Metanephros (tissue), 2 donors: ENCODE data around the genes OR11H6, OR11H4, CCNB1IP1, RNASE3, RNASE7 and RNASE8.

DNA sequence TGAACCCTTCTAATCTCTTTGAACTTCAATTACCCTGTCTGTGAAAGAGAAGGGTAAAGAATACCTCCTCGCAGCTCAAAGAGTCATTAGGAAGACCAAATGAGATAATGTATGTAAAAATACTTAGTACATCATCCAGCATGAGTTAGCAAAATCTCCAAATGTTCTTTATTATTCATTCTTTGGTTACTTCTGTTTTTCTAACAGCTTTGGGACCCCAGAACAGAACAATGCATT is at the start of gene OR11H6:
Gene OR11H6 (plus strand): TSS at position 162 of the 237 bp plus-strand sequence.
- RAMPAGE, long total RNA, result no peak

DNA sequence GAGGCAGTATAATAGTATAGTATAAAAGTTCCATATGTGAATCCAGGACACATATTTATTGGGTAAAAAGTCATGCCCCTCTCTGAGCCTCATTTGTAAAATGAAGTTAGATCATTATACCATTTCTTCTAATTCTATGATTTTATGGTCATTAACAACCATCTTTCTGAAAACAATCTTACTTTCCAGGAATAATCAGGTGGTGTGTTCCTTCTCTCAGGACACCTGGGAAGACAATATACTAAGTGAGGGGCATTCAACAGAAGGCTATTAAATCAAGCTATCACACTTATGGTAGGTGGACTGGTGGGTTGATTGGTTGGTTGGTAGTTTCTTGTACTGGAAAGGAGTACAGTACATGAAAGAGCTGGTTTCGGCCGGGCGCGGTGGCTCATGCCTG is at the start of gene OR11H4:
Gene OR11H4 (plus strand): TSS at position 249 of the 400 bp plus-strand sequence.
- RAMPAGE, long total RNA, result no peak

DNA sequence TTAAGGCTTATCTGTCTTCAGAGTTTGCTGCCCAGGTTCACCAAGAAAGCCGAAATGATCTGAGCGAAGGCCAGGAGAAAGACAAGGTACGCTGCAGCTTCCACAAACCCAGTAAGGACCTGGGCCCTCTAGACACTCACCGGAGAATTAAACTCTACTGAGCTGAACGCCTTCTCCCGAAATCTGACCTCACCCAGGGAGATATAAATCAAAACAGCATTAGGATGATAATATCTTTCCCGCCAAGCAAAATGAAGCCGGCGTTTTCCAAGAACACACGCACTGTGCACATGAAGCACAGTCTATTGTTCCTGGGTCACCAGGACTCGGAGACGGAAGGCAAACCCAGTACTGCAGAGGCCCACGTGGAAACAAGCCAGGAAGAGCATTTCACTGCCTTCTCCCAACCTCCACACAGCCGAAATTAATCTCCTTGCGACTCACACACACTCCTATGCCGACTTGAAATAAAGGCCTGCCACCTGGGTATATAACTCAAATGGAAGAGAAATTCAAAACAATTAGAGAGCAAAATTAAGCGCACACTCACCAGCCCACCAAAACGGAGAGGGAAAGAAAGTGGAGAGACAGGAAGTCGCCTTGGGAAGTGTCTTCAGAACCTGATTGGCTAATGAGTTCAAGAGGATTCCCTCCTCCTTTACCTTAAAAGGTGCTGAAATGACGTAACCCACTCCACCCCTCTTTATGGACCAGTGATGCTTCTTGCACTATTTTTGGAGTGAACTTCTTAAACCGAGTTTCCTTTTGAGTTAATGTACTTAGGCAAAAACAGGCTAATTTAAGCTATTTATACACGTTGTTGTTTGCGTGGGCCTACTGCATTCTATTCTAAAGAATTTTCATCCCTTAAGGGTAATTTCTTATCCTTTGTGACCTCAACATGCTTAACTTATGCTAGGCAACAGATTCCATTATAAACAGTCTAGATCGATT is at the start of gene CCNB1IP1:
Gene CCNB1IP1 (minus strand): TSS at position 576 of the 954 bp plus-strand sequence.
- RAMPAGE, long total RNA, result no peak

GRCh38 chr14:20343921-20344159 is 405 bp downstream of the PARP2 start:
- RAMPAGE, long total RNA, result no peak

GRCh38 chr14:20457142-20457740 is 2.2 kb downstream of the APEX1 start:
- RAMPAGE, long total RNA, result no peak

DNA sequence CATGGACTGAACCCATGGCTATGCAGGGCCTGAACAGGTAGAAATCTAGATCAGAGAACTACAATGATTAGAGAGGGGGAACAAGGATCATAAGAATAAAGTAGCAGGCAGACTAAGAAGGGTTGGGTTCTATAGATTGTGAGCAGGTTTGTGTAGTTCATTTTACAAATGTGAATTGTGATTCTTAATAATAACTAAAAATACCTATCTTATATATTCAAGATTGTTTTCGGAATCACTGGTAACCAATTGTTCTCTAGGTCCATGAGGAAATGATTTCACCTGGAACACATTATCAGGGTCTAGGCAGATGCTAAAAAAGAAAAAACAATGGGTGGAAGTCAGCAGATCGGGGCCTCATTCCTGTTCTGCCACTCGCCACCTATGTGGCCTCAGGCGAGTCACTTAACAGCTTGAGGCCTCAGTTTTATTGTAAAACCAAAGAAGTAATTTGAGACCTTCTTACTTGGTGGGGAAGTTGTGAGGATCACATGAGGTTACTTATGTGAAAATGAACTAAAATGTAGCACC is 29.8 kb downstream of the PNP start:
- RAMPAGE, long total RNA, result no peak

GRCh38 chr14:20516873-20517205 is 47.6 kb downstream of the PNP start:
- RAMPAGE, long total RNA, result no peak

GRCh38 chr14:20706586-20707442 is 18.2 kb downstream of the ANG start:
- RAMPAGE, long total RNA, result no peak

GRCh38 chr14:20891316-20891641 is at the start of gene RNASE3:
Gene RNASE3, plus strand, starts transcription at chr14:20891385.
- RAMPAGE, long total RNA, result no peak

DNA sequence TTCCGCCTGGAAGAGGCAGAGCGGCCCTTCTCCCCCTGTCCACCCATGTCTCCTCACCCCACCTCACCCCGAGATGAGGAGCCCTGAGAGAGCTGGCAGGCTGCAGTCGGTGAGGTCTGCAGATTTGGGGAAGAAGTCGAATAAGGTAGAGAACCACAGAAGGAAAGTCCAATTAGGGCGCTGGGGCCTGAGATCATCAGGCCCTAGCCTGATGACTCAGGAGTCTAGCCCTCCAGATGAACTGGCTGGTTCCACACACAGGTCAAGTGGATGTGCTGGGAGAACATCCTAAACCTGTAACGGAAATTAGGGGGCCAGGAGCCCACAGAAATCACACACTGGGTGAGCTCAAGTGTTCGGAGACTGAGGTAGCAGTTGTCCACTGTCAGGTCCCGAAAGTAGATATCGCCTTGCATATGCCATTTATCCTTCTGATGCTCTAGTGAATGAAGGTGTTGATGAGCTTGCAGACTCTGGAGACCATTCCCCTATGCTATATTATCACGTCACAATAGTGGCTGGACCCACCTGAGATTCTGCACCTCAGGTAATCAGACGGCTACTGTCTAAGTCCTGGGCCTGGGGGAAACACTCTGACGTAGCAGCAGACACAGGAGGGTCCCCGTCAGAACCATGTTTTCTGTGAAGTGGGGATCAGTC is 930 bp upstream of the METTL17 start:
- RAMPAGE, long total RNA, result no peak

GRCh38 chr14:21023848-21024514 is 880 bp downstream of the NDRG2 start:
- RAMPAGE, long total RNA, result start-site peak on the plus strand at chr14:21023958-21024217, 18 and 5 reads in 2 replicates

DNA sequence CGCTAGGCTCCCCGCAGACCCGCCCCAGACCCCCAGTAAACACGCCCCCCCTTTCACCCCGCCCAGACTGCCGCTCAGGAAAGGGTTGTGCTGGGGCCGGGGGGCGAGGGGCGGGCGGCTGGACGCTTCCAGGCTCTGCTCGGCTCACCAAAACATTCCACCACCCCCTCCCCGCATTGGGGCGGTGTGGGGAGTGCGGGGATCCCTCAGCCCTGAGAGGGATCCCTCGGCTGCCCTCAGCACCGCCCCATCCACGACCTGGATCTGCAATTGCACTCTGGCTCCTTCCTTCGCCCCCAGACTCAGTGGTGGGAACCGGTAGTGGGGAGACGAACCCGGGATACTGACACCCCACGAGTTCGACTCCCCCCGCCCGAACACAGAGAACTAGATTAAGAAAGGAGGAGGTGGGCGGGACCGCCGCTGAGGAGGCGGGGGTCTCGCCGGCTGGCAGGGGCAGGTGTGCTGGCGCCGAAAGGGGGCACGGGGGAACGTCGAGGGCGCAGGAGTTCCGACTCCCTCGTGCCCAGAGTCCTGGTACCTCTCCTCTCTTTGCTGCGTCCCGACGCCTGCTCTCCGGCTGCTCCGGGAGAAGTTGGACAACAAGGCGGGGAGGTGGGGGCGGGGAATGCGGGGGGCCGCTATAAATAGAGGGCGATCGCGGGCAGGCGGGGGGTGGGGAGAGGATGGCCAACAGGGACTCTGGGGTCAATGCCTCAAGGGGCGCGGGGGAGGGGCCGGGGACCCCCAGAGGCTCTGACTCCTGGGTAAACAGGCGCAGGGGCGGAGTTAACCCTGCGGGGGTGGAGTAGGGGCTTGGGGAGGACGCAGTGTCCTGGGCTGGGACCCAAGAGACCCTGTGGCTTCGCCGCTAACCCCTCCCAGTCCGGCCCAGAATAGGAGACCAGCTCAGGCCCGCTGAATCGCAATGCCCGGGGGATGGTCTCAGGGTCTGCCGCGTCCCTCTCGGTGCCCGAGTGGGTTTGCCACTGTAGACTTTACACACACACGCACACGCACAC is 586 bp upstream of the NDRG2 start:
- RAMPAGE, long total RNA, result start-site peak on the minus strand centred at position 586 of the sequence, 32 bp wide, 189 and 125 reads in 2 replicates

- RAMPAGE, long total RNA, result no peak
These were observed 592 bp downstream of the RNASE13 start for GRCh38 chr14:21034011-21034419.

DNA sequence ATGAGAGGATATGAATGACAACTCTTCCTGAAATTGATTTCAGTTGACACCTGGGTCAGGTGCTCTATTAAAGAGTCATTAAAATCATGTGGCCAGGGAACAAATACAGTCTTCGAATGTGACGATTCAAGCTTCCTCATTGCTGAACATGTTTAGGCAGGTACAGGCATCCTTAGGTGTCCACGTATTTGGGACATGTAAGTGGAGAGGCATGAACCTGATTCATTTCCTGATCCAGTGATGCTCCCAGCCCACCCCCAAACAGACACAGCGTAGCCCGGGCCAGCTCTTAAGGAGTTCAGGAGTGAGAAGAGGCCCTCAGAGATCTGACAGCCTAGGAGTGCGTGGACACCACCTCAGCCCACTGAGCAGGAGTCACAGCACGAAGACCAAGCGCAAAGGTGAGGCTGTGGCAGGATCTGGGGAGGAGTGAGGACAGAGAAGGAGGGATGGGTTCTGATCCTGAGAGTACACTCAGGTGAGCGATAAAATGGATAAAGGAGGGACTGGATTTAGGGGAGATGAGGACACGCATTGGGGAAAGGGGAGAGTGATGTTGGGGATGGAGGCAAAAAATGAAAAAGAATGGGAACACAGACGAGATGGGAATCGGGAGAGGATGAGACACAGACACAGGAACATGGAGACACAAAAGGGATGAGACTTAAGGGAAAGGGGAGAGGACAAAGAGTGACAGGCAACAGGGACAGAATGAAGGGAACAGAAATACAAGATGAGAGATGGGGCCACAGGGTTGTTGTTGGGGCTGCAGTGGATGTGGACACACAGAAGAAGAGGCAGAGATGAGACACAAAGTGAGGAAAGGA is at the start of gene RNASE7:
Gene RNASE7 (plus strand): TSS at position 321 of the 827 bp plus-strand sequence.
- RAMPAGE, long total RNA, result no peak

DNA sequence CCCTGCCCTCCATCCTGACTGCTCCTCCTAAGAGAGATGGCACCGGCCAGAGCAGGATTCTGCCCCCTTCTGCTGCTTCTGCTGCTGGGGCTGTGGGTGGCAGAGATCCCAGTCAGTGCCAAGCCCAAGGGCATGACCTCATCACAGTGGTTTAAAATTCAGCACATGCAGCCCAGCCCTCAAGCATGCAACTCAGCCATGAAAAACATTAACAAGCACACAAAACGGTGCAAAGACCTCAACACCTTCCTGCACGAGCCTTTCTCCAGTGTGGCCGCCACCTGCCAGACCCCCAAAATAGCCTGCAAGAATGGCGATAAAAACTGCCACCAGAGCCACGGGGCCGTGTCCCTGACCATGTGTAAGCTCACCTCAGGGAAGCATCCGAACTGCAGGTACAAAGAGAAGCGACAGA is 802 bp downstream of the RNASE7 start:
- RAMPAGE, long total RNA, result no peak

GRCh38 chr14:21057466-21057846 is at the start of gene RNASE8:
Gene RNASE8, plus strand, starts transcription at chr14:21057822.
- RAMPAGE, long total RNA, result no peak

- RAMPAGE, long total RNA, result no peak
These were observed 3.0 kb downstream of the RNASE8 start for GRCh38 chr14:21060565-21061144.

DNA sequence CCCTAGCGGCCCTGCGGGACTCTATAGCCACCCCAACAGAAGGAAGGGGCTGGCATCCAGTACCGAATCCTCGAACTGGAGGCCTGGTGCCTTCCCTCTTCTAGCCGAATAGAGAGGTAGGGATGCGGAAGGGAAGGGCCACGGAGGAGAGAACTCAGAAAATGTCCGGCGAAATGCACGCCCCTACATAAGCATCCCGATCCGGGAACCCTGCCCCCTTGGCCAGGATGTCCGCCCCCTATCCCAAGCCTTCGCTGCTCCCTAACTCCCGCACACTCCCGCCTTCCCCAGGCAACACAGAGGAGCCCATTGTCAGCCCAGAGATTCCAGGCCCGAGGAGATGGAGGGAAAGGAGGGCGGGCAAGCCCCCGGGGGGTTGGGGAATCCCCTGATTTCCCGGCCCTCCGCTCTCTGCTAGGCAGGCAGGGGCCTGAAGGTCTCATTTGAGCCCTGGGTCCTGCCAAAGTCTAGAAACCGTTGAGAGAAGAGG is 705 bp upstream of the ARHGEF40 start:
- RAMPAGE, long total RNA, result no peak

DNA sequence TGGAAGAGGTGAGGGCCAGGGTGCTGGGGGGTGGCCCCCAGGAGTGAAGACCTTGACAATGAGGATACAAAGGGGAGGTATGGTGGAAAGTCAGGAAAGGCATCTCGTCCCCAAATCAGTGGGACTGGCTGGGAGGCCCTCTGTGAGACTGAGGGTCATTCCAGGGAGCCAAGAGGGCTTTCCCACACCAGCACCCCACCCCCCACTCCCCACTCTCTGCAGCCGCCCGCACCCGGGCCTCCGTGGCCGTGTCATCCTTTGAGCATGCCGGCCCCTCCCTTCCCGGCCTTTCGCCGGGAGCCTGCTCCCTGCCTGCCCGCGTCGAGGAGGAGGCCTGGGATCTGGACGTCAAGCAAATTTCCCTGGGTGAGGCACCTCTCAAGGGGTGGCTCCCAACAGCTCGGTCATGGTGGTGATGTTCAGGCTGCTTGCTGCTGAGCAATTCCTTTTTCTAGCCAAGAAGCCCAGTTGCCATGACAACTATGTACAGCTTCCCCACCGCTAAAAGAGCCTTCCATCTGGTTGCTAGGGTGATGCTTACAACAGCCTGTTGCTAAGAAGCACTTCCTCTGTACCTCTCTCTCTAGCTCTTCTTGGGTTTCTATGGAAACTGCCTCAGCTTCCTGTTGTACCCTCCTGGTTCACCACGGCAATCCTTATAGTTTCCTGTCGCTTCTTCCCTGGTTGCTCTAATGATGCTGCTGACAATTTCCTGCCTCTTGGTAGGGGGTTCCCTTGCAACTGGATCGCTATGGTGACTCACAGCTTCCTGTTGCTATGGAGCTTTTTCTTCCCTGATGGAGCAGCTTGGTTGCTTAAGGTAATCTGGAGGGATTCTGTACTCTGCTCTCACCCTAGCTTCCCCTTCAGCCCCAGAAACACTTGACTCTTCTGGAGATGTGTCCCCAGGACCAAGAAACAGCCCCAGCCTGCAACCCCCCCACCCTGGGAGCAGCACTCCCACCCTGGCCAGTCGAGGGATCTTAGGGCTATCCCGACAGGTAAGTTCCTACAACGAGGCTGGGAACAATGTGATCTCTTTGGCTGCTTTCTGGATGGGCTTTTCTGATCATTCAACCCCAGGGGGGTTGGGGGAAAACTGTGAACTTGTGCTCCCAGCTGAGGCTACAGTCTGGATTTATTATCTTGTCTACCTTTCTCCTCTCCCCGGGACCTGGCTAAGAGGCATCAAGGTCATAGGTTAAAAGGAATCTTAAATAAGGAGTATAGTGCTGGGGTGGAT is 10.9 kb downstream of the ZNF219 start:
- RAMPAGE, long total RNA, result no peak

GRCh38 chr14:21092256-21093299 is 5.9 kb downstream of the ZNF219 start:
- RAMPAGE, long total RNA, result no peak